HTR-8/SVneo (cell line): ENCODE measurements around a stretch of chr7.

DNA sequence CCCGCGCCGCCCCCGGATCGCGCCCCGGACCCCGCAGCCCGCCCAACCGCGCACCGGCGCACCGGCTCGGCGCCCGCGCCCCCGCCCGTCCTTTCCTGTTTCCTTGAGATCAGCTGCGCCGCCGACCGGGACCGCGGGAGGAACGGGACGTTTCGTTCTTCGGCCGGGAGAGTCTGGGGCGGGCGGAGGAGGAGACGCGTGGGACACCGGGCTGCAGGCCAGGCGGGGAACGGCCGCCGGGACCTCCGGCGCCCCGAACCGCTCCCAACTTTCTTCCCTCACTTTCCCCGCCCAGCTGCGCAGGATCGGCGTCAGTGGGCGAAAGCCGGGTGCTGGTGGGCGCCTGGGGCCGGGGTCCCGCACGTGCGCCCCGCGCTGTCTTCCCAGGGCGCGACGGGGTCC, 572 bp downstream of the EGFR start:
- RRBS = 2% methylated on average over 26 of the region's 60 CpGs

DNA sequence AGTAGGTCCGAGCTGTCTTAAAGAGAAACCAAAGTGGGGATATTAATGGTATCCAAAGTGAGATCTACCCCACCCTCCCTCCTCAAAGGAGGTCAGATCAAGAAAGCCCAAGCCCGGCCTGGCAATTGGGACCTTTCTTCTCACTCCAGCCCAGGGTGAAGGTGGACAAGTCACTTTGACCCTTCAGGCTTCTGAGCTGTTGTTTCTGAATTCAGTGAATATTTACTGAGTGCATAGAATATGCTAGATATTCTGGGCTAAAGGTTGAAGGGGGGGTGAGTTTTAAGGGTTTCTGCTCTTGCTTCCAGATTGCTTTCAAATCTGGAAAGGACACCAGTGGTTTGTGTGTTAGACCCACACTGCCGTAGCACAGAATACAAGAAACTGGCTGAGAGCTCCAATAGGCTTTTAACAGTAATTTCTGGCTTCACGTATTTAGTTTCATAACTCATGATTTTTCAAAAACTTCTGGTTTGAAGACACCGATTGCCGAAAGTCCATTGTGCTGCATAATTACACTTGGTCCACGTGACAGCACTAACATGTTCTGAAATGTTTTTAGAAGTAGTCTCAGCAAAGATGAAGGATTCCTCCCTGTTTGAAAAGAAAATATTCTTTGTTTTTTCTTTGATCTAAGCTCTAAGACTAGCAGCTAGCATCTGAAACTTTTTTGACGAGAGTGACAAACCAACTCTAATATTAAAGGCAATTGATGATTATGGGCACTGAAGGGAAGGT, 3.7 kb downstream of the EGFR start:
- RRBS = no CpG with 5 or more reads among the region's 8 CpGs

DNA sequence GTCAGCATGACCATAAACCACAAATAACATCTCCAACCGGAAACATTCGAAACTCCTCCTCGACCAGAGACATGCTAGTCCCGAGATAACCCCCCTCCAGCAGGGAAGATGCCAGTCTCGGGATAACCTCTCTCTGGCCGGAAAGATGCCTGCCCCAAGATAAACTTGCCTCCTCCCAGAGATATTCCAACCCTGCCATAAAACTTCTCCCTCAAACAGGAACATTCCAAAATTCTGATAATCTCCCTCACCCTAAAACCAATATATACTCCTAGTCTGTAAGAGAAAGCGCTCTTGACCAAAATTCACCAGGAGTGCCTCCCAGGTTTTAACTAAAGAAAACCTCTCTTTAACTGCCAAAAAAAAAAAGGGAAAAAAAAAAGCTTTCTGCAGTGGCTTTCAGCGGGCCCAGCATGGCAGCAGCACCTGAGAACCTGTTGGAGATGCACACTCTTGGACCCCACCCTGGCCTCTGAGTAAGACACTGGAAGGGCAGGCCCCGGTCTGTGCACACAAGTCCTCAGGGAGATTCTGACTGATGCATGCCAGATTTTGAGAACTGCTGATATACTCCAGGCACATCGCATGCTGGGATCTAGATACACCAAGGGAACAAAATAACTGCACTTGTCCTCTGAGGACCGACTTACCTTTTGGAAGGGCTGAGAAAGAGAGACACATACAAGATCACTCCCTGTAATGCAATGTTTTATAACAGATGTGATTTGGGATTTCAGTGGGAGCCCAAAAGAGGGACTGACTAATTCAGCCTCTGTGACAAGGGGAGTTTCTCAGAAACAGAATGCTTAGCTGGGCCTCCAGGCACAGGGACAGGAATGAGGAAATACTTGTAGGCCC, 7.9 kb downstream of the EGFR start:
- RRBS = no CpG with 5 or more reads among the region's 11 CpGs

DNA sequence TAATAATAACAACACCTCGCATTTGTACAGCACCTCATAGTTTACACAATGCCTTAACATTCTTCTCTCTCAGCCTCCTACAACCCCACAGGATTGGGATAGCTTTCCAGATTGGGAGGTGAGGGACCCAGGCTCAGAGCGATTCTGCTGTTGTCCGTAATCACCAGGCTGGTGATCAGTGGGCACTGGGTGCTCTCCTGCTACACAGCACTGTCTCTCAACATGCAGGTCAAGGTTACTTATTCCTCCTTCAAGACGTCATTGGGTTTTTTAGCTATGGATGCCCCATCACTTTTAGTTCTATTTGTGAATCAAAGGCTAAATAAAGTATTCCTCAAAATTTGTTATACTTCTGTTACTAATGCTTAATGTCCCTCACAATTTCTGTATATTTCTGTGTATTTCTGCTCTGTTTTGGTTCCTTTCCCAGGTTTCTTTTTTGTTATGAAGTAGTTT, 11.2 kb downstream of the EGFR start:
- RRBS = no CpG with 5 or more reads among the region's 4 CpGs

- RRBS = no CpG with 5 or more reads among the region's 14 CpGs
Observed at GRCh38 chr7:55086314-55086992, 67.6 kb downstream of the EGFR start.

DNA sequence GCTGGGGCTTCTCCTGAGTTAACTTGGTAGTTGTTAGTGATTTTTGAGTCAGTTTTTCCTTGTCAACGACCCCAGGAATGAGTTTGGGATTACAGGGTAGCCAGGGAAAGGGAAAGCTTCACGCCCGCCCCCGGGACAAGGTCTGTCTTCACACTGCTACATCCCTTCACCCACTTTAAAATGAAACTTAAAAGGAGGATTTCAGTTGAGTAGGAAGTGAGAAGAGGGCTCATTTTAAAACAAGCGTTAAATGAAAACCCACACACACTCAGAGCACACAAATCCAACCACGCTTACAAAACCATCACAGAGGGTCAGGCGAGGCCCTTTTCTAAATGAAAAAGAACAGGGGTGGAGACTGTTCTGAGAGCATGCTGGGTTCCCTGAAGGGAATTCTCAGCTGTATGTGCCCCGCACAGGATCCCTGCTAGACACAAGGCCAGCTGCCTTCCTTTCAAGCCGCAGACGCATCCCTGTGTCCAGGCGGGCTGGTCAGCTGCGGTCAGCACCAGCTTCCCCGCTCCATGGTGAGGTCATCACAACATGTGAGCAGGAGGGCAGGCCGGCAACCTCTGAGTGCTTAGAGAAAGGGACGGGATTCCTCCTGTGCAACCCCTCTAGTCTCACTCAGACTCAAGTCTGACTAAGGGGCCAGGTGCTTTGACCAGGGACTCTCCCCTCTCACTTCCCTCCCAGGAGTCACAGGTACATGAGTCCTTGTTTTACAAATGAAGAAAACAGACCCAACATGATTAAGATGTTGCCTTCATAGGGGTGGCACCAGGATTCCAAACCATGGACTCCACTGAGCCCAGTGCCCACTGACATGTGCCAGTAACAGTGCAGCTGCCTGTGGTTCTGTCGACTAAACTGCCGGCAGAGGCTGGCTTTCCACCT, 111.8 kb downstream of the EGFR start:
- RRBS = no CpG with 5 or more reads among the region's 17 CpGs

GRCh38 chr7:55146773-55147250, 128.0 kb downstream of the EGFR start:
- RRBS = no CpG with 5 or more reads among the region's 5 CpGs

GRCh38 chr7:55427792-55428683, 62.9 kb downstream of the LANCL2 start:
- RRBS = no CpG with 5 or more reads among the region's 17 CpGs

- RRBS = no CpG with 5 or more reads among the region's 3 CpGs
Observed at GRCh38 chr7:55459250-55460304, 94.4 kb downstream of the LANCL2 start.

- RRBS = no CpG with 5 or more reads among the region's 6 CpGs
Observed at GRCh38 chr7:55555887-55556659, 16.2 kb downstream of the VOPP1 start.

- RRBS = no CpG with 5 or more reads among the region's 2 CpGs
Observed at GRCh38 chr7:56101259-56101883, 4.9 kb downstream of the CHCHD2 start.

GRCh38 chr7:56492582-56492900, 376.3 kb upstream of the NUPR2 start:
- RRBS = no CpG with 5 or more reads among the region's 5 CpGs

DNA sequence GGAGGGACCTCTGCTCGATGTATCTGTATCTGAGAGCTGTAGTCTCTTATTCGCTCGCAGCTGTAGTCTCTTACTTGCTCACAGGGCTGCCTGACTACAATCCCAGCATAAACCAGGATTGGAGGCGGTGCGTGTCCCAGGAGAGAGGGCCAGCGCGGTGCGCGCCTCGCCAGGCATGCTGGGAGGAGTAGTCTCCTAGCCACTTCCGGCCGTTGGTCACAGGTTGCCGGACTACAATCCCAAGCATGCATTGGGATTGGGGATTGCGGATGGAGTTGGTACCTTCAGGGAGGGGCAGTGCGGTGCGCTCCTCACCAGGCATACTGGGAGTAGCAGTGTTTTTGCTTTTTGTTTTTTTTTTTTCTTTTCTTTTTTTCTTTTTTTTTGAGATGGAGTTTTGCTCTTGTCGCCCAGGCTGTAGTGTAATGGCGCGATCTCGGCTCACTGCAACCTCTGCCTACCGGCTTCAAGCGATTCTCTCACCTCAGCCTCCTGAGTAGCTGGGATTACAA, 421.8 kb upstream of the NUPR2 start:
- RRBS = no CpG with 5 or more reads among the region's 22 CpGs

DNA sequence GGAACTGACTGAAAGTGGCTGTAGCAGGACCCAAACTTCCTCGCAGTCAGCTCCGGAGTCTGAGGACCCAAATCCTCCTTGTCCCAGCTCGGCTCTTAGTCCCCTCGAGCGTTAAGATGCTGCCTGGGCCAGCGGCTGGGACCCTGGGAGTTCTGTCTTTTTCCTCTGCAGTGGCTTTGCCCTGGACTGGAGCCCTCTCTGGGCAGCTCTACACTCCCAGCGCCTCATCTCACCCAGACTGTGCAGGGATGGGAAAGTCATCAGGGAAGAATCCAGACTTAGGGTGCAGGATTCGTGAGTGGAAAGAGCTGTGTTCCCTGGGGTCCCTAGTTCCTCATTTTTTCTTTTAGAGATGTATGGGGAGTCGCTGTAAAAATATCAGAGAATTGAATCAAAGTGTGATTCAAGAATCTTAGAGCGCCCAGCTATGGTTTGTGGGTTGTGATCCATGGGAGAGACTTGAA, 428 bp downstream of the ZNF716 start:
- RRBS = no CpG with 5 or more reads among the region's 10 CpGs

GRCh38 chr7:57646859-57647244, 196.9 kb downstream of the ZNF716 start:
- RRBS = 40% methylated on average over 3 of the region's 25 CpGs

DNA sequence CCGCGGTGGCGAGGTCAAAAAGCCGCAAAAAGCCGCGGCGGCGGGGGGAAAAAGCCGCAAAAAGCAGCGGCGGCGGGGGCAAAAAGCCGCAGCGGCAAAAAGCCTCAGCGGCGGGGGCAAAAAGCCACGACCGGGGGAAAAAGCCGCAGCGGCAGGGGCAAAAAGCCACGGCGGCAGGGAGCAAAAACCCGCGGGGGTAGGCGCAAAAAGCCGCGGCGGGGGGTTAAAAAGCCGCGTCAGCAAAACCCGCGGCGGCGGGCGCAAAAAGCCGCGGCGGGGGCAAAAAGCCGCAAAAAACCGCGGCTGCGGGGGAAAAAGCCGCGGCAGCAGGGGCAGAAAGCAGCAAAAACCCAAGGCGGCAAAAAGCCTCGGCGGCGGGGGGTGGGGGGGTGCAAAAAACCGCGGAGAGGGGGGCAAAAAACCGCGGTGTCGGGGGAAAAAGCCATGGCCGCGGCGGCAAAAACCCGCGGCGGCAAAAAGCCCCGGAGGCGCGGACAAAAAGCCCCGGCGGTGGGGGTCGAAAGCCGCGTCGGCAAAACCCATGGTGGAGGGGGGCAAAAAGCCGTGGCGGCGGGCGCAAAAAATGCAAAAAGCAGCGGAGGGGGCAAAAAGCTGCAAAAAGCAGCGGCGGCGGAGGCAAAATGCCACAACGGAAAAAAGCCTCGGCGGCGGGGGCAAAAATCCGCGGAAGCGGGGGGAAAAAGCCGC, 418.6 kb downstream of the ZNF716 start:
- RRBS = no CpG with 5 or more reads among the region's 84 CpGs

DNA sequence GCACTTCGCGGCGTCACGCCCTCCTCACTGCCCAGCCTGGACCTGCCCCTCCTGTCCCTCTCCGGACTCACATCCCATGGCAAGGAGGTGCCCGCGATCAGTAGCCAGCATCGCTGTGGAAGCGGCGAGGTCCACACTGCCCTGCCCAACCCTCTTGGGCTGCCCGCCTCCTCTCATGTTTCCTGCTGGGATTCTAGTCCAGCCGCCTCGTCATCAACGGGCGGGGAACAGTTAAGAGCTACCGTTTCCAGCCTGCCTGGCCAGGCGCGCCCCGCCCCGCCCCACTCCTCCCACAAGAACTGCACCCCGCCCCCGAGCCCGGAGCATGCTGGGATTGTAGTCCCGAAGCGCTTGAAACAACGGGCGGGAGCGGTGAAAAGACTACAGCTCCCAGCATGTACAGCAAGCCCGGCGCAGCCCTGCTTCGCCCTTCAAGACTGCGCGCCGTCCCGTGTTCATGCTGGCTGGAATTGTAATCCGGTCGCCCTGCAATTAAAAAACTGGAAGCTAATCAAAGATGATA, 930.5 kb upstream of the ZNF722 start:
- RRBS = 72% methylated on average over 5 of the region's 37 CpGs

- RRBS = 54% methylated on average over 15 of the region's 34 CpGs
Observed at GRCh38 chr7:63925517-63926191, 73.0 kb upstream of the ZNF722 start.

DNA sequence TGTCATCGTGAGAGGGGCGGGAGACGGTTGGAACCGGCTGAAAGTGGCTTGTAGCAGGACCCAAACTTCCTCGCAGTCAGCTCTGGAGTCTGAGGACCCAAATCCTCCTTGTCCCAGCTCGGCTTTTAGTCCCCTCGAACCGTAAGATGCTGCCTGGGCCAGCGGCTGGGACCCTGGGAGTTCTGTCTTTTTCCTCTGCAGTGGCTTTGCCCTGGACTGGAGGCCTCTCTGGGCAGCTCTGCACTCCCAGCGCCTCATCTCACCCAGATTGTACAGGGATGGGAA, 308 bp downstream of the ZNF722 start:
- RRBS = 92% methylated on average over 4 of the region's 10 CpGs

DNA sequence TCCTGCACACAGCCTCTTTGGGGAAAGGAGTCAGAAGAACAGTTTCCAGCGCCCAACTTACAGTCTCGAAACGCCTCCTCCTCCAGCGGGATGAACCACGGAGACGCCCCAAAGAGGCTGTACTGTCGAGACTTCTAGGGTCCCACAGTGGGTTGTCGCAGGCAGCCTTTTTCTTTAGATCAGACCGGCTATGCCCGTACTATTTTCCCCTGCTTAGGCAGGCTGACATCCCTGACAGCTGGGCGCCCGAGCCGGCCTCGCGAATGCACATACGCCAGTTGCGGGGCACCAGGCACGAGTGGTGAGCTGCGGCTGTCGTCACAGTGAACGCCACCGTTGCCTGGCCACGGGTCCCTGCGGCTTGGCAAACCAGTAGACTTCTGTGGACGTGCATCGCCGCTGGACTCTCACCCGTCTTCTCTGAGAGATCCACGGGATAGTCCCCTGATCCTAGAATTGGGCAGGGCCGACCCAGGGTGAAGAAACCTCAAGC, 33.2 kb upstream of the ZNF273 start:
- RRBS = no CpG with 5 or more reads among the region's 30 CpGs